ENCODE measurements around the gene RAB31.

DNA sequence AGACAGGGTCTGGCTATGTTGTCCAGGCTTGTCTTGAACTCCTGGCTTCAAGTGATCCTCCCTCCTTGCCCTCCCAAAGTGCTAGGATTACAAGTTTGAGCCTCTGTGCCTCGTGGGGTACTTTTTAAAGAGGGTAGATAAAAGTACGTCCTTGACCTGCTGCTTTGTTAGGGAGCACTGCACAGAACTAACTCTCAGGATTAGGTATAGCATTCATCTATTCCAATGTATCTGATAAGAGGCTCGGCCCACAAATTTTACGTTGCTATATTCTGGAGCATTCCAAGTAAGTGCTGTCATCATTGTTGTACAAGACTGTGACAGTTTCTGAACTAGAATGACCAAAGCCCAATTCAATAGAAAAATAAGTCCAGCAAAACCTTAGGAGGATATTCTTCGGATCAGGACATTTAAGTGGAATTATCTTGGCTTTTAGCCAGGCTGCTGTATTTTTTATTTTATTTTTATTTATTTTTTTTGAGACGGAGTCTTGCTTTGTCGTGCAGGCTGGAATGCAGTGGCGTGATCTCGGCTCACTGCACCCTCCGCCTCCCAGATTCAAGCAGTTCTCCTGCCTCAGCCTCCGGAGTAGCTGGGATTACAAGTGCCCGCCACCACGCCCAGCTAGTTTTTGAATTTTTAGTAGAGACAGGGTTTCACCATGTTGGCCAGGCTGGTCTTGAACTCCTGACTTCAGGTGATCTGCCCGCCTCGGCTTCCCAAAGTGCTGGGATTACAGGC lies 4.2 kb downstream of the MTCL1 start:
- PRO-cap = no peak

DNA sequence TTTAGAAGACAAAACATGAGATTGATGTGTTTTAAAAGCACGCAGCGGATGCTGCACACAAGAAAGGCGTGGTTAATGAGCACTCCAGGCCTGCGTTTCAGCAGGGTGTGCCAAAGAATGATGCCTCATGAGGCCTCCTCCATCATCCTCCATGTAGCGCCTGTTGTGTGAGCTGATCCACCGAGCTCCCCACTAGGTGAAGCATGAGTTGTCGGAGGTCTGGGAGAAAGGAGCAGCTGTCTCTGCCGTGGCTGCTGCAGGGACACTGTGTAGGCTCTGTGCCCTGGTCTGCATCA lies 60.7 kb downstream of the MTCL1 start:
- PRO-cap = no peak

GRCh38 chr18:8795819-8796531 lies 90.6 kb downstream of the MTCL1 start:
- PRO-cap = no peak

DNA sequence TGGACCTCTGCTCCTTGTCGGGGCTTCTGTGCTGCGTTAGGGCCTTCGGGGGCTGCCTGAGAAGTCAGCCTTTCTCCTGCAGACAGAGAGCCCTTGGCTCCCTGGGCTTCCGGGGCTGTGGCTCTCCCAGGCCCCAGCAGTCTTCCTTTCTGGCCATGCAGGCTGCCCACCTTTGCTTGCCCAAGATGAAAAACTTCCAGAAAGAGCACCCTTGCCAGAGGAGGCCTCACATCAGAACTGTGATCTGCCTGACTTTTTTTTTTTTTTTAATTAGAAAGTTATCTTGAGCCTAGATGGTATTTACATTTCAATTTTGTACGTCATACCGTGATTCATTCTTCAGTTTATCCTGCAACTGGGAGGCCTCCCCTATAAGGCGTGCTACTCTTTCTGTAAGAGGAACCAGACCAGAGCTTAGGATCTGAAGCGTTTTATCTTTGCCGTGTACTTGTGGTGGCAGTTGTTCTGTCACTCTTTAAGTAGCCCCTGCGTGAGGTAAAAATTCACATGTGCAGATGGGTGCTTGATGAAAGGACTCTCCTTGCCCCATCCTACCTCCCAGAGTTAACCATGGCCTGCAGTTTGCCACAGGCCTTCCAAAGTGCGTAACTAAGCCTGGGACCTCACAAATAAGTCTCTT lies 95.8 kb downstream of the MTCL1 start:
- PRO-cap = no peak

- PRO-cap = no peak
Measured at GRCh38 chr18:9103404-9103978, 992 bp downstream of the NDUFV2 start.

DNA sequence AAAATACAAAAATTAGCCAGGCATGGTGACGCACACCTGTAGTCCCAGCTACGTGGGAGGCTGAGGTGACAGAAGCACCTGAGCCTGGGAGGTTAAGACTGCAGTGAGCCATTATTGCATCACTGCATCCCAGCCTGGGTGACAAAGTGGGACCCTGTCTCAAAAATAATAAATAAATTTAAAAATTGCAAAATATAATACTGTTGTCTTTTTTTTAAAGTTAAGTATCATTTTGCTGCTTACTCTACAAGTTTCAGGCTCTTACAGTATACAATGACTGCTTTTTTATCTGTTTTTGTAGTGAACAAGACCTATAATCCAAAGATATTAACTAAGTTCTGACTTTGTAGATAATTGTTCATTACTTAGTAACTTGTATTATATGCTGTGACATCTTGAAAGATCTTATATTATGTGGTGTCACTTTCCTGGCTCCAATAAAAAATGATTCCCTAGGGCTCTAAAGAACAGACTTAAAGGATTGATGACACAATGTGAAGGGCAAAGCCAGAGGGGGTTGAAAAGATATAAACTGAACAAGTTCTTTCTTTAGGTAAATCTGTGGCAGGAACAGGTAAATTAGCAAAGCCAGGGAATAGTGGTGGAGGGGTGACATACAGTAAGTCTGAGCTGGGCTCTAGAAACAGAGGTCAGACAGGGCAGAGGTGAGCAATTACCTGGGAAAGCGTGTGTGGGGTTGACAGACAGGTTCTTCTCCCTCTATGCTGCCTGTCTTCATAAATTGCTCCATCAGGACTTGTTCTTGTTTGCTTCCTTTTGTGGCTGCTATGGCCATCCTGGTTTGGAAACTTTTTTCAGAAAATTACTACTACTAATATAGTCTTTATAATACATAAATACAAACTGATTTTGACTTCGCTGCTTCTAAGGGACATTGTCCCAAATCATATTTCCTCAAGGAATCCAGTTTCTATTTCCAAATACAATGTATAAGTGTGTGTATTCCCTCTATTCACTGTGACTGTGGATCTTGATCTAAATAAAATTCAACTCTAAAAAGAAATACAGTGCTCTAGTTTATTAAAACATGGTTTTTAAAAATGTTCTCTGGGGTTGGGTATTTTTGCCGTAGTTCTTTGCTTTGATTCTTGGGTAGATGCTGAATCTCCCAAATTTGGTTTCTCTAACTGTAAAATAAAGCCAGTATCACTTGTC lies 3.5 kb upstream of the ANKRD12 start:
- PRO-cap = no peak

- PRO-cap = no peak
Measured at GRCh38 chr18:9153851-9155120, 17.7 kb downstream of the ANKRD12 start.

DNA sequence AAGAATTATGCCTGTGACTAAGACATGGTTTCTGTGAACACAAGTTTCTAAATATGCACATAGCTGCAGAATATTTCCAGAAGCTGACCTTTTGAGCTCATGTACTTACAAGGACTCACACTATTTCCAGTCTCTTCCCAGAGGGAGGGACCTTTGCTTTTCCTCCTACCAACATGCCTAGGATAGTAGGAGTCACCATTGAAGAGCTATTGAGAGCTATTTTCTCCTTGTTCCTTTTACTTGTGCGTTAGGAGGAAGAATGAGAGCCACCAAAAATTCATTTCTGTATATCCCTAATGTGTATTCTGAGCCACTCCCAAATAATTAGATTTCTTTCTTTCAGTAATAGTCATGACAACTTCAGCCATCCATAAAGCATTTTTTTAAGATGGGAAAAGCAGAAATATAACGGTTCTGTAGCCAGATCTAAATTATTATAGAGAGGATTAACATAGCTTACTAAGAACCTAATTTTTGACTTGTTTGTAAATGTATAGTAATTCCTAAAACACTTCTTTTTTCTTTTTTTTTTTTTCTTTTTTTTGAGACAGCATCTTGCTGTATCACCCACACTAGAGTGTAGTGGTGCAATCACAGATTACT lies 81.7 kb downstream of the ANKRD12 start:
- PRO-cap = no peak

- PRO-cap = no peak
Measured at GRCh38 chr18:9433502-9433893, 41.8 kb upstream of the RALBP1 start.

DNA sequence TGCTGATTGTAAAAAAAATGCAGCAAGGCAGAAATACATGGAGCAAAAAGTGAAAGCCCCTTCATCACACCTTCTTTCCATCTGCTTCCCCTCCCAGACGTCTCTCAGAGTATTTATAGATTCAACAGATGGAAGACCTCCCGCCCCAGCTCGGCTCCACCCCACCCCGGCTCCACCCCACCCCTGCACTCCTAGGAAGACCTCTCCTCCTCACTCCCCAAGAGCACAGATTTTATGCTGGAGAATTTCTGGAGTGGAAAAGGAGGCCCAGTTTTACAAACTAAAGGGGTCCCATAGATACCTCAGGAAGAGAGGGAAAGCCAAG lies 41.5 kb upstream of the RALBP1 start:
- PRO-cap = no peak

GRCh38 chr18:9473965-9474462 lies 1.3 kb upstream of the RALBP1 start:
- PRO-cap = no peak

DNA sequence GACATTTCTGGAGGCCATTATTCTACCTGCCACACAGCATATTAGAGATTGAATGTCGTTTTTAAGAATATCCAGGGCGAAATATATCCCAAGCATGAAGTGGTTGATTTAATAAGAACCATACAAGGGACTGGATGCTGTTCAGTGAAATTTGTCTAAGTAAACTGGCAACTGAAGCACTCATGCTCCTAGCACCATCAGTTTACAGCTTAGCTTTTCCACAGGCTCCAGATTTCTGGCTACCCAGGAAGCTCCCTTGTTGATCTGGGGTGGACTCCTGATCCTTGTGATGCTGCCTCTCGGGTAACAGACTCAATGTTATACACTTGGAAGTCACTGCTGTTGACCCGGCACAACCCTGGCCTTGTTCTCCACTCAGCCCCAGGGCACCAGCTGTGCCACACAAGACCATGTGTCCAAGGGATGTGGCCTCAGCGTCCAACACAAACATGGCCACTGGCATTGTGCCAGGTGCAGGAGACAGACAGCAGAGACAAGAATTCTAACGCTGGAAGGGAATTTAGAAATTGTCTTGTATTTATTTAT lies 38.9 kb upstream of the PPP4R1 start:
- PRO-cap = no peak

GRCh38 chr18:9707855-9708543 lies at the start of gene RAB31:
RAB31 (plus strand) TSS chr18:9708301.
- PRO-cap = bidirectional peak, plus-strand start at chr18:9708303, minus-strand start at chr18:9708042

- PRO-cap = no peak
Measured at GRCh38 chr18:9730559-9731103, 22.5 kb downstream of the RAB31 start.

DNA sequence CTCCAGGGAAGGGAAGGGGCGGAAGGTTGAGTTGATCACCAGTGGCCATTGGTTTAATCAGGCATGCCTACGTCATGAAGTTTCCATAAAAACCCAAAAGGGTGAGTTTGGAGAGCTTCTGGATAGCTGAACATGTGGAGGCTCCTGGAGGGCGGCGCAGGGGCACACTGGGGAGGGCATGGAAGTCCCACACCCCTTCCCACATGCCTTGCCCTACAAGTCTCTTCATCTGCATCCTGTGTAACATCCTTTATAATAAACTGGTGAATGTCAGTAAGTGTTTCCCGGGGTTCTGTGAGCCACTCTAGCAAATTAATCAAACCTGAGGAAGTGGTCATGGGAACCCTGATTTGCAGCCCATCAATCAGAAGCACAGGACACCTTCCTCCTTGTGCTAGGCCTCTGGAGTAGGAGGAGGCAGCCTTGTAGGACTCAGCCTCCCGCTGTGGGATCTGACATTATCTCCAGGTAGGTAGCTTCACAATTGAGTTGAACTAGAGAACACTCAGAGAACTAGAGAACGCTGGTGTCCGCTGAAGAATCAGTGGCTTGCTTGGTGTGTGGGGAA lies 30.4 kb downstream of the RAB31 start:
- PRO-cap = no peak

DNA sequence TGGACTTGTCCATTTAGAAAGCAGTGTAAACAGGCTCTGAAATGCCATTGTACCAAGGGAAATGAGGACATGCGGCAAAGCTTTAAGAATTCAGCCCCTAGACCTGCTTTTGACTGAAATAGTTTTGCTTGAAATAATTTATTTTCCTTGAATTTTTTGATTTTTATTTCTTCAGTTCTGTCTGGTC lies 34.8 kb downstream of the RAB31 start:
- PRO-cap = bidirectional peak, plus-strand start at position 47 of the sequence, minus-strand start outside the sequence

GRCh38 chr18:9757606-9758480 lies 49.7 kb downstream of the RAB31 start:
- PRO-cap = no peak

- PRO-cap = no peak
Measured at GRCh38 chr18:9762442-9763011, 54.4 kb downstream of the RAB31 start.

DNA sequence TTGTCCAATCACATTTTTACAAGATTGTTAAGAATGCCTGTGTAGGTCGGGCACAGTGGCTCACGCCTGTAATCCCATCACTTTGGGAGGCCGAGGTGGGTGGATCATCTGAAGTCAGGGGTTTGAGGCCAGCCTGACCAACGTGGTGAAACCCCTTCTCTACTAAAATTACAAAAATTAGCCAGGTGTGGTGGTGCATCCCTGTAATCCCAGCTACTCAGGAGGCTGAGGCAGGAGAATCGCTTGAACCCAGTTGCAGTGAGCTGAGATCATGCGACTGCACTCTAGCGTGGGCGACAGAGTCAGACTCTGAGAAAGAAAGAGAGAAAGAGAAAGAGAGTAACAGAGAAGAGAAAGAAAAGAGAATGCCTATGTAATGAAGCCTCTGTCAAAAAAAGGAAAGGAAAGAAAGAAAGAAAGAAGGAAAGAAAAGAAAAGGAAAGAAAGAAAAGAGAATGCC lies 77.7 kb downstream of the RAB31 start:
- PRO-cap = no peak

GRCh38 chr18:9828696-9829377 lies 56.9 kb upstream of the TXNDC2 start:
- PRO-cap = no peak